ENCODE measurements around the genes SLC44A3, ALG14 and PLPPR4.

DNA sequence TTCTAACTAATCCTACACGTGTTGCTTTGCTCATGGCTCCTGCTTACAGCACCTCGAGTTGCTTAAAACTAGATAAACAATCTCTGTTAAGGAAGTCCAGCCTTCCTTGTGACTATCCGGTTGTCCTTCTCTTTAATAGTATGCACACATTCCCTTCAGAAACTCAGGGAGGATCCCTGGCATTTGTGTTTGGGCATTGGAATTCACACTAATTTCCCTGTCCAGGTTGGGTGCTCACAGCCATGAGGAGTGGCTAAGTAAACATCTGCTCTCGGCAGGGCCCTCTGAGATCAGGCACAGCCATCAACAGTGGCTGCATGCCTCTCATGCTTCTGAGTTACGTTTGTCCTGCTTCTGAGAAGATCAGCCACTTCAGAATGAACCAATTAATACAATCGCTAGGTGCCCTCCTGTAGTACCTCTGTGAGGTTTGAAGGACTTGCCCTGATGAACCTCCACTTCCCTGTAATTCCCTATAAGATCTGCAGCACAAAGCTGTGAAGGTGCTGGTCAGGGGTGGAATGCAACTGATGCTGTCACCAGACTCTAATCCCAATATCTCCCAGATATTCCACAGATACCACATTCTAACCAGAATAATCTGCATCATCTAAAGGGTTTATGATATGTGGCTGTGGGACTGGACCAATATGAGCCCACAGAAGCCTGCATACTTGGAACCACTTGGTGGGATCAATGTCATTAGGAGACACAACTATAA lies 21.4 kb upstream of the F3 start:
- PRO-cap: no peak
- RAMPAGE, long total RNA: no peak

- PRO-cap: no peak
- RAMPAGE, long total RNA: no peak
These were observed 48.5 kb upstream of the F3 start for GRCh38 chr1:94590149-94590431.

DNA sequence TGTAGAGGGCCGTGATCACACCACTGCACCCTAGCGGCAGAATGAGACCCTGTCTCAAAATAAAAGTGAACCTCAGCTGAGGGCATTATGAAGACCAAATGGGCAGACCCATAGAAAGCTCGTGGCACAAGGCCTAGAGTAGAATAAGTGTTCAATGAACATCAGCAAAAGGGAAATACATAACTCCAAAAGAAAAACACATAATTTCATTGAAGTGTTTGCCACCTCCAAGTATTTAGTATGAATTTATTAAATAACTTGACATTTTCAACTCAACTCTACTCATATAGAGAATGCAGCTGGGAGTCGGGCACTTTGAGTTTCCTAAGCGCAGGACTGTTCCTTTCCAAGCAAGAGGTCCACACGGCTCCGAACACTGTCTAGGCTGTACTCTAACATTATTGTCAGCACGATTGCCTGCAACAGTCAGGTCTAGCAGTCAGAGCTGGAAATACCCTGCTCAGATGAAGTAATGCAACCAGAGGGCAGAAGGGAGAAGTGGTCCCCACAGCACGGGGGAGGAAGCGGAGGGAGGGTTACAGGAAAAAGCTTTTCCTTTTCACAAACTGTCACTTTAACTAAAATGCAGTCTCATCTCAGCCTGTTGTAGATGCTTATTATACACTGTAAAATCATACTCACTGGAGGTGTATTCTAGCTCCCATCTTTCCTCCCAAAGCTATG lies 99.1 kb upstream of the SLC44A3 start:
- PRO-cap: no peak
- RAMPAGE, long total RNA: no peak

DNA sequence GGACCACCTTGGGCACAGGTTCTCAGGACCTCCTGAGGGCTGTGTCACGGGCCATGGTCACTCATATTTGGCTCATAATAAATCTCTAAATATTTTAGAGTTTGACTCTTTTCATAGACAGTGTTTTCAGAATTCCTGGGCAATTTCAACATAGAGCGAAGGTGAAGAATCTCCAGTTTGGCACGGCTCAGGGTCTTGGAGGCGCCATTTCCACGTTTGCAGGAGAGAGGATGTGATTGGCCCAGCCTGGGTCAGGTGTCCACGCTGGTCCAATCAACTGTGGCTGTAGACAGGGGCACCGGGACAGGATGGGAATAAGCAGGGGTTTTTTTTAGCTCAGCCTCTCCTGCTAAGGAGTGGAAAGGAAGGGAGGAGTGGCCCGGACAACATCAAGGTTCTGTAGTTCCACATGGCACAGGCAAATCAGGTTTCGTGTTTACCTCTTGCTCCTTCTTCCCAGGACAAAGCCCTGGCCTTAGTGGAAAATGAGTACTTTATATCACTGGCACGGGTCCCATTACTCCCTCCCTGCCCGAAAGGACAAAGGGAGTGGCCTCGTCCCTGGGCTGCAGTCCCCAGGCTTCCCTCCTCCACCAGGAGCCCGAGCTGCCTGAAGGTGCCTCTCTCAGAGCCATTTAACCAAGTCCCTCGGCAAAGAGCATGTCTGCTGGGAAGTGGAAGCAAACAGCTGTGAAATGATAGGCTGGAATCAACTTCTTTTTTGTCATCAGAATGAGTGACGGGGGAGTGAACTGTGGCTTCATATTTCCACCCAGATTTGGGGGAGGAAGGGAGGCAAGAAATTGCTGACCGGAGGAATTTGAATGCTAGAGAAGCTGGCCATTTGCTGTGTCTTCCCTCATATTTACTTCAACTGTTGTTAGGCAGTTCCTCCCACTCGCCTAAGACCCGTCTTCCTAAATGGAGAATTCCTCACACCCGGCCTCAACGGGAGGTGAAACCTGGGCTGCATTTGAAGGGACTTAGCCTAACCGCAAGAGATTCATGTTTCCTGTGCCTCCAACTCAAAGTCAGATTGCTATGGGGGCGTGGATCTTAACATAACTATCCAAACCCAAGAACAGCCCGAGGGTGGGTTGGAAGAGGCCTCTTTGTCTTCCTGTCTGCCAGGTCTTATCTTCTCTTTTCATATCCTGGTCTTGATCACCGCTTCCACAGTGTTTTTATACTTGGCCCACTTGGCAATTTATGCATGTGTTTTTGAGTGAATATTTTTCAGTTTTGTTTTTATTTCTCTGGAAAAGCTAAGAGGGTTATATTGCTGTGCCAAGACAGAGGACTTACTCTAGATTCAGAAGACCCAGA lies 84.9 kb upstream of the SLC44A3 start:
- PRO-cap: no peak
- RAMPAGE, long total RNA: no peak

DNA sequence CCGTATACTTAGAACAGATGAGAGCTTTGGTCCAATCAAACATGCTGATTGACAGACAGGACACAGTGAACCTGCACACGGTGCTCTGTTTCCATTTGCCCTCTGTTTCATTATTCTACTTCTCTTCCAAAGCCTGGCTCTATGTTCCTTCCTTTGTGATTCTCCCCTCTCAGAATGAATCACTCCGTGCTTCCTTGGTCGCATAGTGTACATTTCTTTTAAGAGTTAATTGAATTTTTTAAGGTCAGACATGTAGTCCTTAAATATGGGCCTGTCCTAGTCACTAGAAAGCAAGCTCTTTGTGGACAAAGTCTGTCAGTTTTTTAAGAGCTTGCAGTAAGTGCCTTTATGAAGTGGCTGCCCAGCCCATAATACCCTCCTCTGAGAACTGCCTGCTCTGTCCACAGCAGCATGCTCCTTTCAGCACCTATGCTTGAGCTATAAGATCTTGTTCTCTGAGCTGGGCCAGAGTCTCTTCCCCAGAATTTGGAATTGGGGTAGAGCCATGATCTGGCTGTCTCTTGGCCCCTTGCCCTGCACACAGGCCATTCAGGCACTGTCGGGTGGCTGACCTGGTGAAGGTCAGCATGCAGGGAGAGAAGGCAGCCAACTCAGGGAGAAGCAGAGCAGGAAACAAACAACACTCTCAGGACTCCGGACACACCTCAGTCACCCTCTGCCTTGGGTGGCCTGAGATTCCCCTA lies 66.7 kb upstream of the SLC44A3 start:
- PRO-cap: no peak
- RAMPAGE, long total RNA: no peak

- PRO-cap: no peak
- RAMPAGE, long total RNA: no peak
These were observed 64.4 kb upstream of the SLC44A3 start for GRCh38 chr1:94755614-94756262.

- PRO-cap: no peak
- RAMPAGE, long total RNA: no peak
These were observed 18.0 kb upstream of the SLC44A3 start for GRCh38 chr1:94801872-94802766.

DNA sequence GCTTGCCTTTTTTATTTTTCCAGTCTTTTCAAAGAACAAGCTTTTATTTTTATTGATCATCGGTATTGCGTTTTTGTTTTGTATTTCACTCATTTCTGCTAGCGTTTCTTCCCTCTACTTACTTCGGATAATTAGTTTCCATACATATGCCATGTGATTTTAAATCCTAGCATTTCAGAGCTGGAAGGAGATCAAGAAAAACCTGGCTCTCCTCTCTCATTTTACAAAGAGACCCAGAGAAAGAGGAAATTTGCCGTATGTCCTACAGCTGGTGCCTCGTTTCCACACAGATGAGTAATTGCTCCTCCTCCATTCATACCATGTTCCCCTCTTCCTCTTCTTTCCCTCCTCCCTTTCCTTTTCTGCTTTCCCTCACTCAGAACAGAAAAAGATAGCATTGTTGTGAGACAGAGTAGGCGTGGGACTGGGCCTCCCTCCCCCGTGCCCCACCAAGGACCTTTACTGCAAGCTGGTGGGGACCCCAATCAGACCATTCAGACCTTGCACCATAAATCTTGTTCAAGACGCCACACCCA lies 13.8 kb upstream of the SLC44A3 start:
- PRO-cap: no peak
- RAMPAGE, long total RNA: no peak

GRCh38 chr1:94819658-94820835 lies at the start of gene SLC44A3:
TSS of gene SLC44A3 (plus strand) at chr1:94820357.
- PRO-cap: no peak
- RAMPAGE, long total RNA: no peak

DNA sequence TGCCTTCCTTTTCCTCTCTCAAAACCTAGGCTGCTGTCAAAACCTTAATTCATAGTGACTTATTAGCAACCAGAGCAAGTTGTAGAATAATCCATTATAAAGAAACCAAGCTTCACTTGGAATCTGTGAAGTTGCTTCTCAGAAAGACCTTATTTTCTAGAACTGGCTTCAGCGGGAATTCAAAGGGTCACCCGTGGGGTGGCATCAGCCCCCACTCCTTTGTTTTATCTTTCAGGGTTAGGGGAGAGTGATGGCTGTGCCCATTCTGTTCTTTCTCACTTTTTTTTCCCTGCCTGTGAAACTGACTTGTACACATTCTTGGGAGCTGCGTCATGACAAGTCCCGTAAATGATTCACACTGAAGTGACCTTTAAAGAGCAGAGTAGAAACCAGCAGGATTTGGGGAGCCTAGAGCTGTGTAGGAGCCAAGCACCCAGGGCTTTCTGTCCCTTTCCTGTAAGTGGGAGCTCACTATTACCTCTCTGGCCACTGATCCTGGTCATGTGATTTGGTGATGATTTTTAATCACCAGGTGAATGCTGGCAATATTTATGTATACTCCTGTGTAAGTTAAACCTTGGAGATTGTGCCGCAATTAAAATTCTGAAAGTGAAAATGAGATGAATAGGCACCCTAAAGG lies 43.8 kb downstream of the SLC44A3 start:
- PRO-cap: no peak
- RAMPAGE, long total RNA: no peak

DNA sequence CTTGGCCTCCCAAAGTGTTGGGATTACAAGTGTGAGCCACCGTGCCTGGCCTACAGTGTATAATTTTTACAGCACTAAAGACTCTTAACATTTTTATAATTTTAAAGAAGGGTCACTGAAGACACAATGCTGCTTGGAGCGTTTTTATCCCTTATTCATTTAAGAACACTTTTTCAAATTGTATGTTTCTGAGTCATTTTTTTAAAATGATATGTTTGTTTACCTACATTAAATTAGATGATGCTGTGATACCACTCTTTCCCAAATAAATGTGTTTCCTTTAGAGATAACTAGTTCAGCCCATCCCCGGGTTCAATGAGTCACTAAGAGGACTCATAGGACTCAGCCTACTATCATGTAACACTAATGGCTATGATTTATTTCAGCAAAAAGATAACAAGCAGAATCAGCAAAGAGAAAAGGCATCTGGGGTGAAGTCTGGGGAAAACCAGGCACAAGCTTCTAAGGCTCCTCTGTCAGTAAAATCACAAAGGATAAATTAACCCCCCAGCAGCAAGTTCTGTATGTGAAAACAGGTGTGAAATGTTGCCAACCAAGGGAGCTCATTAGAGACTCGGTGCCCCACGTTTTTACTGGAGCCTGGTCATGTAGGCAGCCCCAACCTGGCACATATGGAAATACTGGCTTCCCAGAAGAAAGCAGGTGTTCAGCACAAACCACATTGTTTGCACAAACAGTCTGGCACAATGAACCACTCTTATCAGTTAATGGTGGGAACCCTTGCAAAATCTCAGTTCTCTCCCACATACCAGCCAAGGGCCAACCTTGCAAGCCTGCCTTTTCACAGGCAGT lies 22.8 kb upstream of the CNN3 start:
- PRO-cap: no peak
- RAMPAGE, long total RNA: no peak

- PRO-cap: no peak
- RAMPAGE, long total RNA: no peak
These were observed 47.8 kb upstream of the CNN3 start for GRCh38 chr1:94974583-94975264.

GRCh38 chr1:94983428-94983780 lies 56.5 kb upstream of the CNN3 start:
- PRO-cap: no peak
- RAMPAGE, long total RNA: no peak

- PRO-cap: no peak
- RAMPAGE, long total RNA: no peak
These were observed 49.0 kb downstream of the ALG14 start for GRCh38 chr1:95023687-95024149.

- PRO-cap: no peak
- RAMPAGE, long total RNA: no peak
These were observed 30.4 kb downstream of the ALG14 start for GRCh38 chr1:95042165-95042876.

DNA sequence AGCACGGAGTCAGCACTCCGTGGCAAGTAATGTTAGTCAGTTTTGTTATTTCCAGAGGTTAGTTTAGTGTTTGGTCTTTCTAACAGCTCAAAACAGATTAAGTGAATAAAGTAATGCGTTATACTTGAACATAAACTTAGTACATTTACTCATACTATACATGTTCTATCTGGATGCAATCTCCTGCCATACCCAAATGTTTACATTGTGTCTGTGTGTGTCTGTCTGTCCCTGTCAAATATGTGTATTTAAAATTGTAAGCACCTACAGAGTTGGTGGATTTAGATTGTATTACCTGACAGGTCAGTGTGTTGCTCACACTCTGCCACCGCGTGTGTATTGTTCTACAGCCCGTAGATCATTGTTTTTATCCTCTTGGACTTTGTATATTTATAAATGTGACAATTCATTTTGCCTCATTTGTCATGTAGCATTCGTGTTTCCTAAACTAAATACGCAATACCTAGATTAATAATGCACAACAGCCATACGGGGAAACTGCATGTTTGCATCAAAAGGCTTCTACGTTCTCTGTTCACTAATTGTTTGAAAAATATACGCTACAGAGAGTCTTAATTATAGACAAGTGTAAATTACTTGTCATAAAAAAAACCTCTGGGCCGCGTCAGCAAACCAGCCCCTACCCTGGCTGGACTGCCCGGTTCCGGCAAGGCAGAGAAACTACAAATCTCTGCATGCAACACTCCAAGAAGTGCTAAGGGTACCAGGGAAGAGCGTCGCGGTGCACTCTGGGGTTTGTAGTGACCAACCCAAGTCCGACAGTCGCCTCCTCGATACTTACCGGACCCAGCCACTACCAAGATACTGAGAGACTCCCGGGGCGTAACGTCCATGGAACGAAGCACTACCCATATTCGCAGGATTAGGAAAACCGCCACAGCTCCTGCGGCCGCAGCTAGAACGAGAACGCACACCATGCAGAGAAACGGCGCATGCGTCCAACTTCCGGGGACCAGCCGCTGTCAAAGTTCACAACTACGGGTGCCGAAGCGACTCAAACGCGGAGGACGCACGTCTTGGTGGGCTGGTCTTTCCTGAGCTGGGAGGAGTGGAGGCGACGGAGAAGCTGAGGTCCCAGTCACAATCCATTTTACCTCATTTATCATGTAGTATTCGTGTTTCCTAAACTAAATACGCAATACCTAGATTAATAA lies at the start of gene ALG14:
Gene ALG14, minus strand, starts transcription at position 991 of the 1,175 bp plus-strand sequence.
- PRO-cap: bidirectional peak, plus-strand start at position 715 of the sequence, minus-strand start at position 651 of the sequence; bidirectional peak, plus-strand start at position 1,058 of the sequence, minus-strand start at position 985 of the sequence
- RAMPAGE, long total RNA: start-site peak on the minus strand centred at position 968 of the sequence, 35 bp wide, 34 and 35 reads in 2 replicates

- PRO-cap: no peak
- RAMPAGE, long total RNA: no peak
These were observed 122.6 kb downstream of the PTBP2 start for GRCh38 chr1:96844281-96844495.

GRCh38 chr1:97555401-97556263 lies 365.2 kb downstream of the DPYD start:
- PRO-cap: no peak
- RAMPAGE, long total RNA: no peak

DNA sequence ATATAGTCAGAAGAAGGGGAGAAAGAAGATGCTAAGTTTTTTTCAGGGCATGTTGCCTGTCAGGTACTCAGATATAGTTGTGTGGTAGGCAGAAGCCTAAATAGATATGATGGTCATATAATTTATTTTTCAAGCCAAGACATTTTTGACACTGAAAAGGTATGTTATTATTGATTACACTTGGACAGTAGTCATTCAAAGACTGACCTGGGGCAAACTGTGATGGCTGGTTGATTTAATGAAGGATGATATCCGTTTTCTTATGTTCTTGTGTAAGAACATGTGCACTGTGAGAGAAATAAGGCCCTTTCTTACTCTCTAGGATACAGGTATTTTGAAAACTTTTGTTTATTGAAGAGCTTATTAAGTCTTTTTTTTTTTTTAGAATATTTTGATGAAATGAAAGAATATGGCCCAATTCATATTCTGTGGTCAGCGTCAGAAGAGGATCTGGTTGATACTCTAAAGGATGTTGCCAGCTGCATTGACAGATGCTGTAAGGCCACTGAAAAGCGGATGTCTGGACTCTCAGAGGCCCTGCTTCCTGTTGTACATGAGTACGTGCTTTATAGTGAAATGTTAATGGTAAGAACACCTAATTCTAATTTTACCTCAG lies 36.9 kb downstream of the SNX7 start:
- PRO-cap: no peak
- RAMPAGE, long total RNA: no peak

DNA sequence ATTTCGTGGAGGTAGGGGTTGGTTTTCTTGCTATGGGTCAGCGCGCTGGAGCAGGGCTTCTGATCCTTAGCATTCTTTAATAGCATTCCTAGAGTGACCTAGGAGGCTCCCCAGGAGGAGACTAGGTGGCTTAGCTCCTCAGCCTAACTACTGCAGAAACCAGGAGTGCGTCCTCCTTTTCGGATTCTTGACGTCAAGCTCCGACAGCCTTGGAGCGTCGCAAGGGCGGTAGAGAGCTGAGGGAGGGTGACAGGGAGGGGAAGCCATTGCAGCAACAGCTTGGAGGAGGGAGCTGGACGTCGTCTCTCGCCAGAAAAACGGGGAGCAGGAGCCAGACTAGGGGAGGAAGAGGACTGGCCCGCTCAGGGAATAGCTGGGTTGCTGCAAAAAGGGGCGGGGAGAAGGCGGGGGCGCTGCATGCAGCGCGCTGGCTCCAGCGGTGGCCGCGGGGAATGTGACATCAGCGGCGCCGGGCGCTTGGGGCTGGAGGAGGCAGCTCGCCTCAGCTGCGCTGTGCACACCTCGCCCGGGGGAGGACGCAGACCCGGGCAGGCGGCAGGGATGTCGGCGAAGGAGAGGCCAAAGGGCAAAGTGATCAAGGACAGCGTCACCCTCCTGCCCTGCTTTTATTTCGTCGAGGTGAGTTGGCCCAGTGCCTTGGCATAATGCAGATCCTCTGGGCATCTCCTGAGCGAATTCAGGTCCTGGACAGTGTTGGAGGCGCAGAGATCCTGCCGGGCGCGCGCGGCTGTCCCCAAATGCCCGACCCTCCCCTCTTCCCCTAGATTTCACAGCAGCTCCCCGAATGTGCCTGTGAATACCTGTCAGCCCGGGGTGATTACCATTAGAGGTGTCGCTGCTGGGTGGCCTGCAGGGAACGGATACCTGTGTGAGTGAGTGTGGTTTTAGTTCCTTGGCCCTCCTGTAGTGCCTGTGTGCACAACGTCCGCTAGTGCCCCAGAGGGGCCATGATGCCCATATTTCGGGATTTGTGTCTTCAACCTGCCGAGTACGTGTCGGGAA lies at the start of gene PLPPR4:
Gene PLPPR4, plus strand, starts transcription at position 460 of the 1,023 bp plus-strand sequence.
- PRO-cap: no peak
- RAMPAGE, long total RNA: no peak